Non-pigmented ciliary epithelial cell (primary cell): ENCODE data around the gene CATSPERB.

- RRBS = no CpG with 5 or more reads among the region's 2 CpGs
Observed at GRCh38 chr14:91732003-91732468, at the start of gene CATSPERB. Gene CATSPERB, minus strand, starts transcription at chr14:91732086.

DNA sequence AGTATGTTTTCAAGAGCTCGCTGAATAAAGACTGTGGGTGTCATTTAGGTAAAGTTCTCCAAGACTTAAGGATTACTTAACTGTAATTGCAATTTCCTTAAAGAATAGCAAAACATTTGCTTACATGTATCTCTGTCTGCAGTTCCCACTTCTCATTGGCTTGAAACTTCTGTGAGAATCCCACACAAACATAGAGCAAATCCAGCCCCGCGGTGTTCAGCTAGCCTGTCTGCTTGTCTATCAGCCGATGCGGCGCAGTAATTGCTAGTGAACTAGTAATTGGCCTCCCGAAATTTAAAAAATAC lies 955 bp downstream of the FBLN5 start:
- RRBS = no CpG with 5 or more reads among the region's 7 CpGs

DNA sequence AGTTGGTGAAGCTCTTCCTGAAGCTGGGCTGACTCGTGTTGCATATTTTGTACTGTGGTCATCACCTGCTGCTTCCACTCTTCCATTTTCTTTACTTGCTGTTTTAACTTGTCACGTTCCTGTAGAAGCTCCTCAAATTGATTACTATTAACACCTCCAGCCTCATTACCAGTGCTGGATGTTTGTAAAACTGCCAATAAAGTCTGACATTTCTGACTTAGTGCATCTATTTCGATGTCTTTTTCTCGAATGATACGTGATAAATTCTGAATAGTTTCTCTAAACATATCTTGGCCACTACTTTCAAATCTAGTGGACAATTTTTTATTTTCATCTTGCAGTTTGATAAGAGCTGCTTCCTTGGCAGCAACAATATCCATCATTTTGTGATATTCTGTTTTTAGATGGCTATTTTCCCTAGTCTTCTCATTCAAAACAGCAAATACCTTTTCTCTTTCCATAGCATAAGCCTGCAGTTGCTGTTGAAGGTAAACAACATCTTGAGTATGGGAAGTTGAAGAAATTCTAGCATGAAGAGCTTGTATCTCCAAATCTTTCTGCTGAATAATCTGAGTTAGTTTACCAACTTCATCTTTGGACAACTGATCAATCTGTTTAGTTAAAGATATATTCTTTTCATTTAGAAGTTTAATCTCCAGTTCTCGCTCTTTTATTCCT lies 35.5 kb downstream of the TRIP11 start:
- RRBS = no CpG with 5 or more reads among the region's 6 CpGs

- RRBS = 4% methylated on average over 4 of the region's 26 CpGs
Observed at GRCh38 chr14:92254668-92255309, 68.2 kb upstream of the SLC24A4 start.

DNA sequence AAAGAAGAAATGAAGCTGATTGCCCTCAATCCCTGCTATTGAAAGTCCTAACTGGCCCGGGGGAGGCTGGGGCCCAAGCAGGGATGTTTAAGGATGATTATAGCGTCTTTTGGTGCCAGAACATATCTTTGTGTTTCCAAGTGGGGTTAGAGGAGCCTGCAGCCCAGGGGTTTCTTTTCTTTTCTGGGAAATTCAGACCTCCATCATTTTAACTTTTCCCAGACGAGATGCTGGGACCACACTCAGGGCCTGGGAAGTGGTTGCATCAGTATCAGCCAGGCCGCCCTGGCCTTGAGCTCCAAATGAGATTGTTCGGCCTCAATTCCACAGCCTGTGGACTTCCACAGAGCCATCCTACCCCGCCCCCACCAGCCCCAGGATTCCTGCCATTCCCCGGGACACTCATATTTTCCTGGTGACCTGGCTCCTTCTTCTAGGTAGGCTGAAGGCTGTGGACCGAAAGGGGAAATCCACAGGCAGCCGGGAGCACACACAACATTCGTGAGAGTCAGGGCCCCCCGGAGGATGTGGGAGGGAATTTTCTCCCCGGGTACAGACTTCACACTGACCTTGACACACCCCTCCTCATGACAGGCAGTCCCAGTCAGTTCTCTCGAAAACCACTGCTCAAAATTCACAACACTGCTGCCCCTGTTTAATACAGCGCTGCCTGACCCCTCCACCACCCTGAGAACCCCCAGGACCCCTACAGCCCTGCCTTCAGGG lies 39.8 kb downstream of the RIN3 start:
- RRBS = 3% methylated on average over 4 of the region's 14 CpGs

DNA sequence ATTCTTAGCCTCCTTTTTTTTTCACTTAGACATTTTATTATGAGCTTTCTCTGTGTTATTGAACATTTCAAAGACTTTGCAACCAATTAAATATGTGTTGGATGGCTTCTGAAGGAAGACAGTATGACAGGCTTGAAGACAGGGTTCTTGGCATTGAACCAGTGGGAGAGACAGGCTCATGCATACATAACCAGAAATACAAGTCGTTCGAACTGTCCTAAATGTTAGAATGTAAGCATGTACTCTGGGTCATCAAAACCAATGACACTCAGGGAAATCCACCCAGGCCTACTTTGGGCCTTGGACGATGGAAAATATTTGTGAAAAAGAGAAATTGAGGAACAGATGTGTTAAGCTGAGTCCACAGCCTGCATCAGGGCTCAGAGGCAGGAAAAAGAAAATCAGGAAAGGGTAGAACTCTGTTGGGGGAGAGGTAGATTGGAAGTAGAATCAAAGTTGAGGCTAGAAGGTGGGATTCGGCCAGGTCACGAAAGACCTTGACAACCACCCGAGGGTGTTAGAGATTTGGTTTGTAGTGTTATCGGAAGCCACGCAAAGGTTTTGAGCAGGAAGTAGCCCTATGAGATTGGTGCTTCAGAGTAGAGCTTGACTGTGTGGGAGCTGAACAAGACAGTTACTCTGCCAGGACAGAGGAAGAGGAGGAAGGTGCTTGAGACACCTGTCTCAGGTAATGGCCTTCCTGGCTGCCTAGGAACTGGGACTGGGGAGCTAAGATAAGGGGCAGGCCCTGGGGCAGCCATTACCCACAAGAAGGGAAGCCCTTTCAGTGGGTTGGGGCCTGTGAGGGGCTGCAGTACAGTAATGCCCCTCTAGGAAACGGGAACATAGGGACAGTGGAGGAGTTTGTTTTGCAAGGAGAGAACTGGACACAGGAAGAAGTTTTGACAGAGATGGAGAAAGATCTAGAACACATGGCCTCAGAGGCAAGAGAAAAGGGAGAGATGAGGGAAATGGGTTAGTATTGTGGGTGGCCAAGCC lies 73.3 kb downstream of the RIN3 start:
- RRBS = no CpG with 5 or more reads among the region's 9 CpGs

DNA sequence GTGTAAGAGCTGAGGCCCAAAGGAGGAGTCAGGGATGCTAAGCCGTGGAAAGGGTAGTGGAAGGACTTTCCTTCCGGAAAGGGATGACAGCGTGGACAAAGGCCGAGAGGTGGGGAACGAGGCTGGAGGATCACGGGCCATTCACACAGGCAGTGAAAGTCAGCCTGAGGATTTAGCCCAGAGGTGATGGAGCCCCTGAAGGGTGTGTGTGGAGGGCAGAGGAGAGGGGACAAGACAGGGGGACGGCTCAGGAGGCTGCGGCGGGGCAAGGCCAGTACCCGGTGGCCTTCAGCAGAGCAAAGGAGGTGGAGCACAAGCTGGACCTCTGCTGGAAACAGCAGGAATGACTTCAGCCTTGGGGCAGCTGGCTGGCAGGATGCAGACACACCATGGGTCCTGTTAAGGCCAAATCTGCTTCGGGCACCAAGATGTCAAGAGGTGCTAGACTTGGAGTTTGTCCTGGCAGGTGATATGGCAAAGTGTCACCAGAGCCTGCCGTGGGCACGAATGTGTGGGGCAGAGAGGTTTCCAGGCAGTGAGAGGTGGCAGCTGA lies 92.2 kb downstream of the LGMN start:
- RRBS = no CpG with 5 or more reads among the region's 13 CpGs

DNA sequence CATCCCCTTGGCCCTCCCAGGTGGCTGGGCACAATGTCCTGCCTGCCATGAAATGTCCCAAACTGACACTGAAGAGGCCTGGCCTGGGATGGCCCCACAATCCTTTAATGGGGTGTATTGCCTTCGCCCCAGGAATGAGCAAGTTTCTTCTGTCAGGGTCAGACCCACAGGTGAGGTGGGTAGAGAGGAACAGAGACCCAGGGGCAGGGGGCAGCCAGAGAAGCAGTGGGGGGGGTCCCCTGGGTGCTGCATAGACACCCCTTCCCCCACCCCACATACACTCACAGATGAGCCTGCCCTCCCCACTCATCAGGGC lies 55.9 kb downstream of the LGMN start:
- RRBS = no CpG with 5 or more reads among the region's 1 CpG

- RRBS = no CpG with 5 or more reads among the region's 1 CpG
Observed at GRCh38 chr14:92692932-92693296, 55.5 kb downstream of the LGMN start.

DNA sequence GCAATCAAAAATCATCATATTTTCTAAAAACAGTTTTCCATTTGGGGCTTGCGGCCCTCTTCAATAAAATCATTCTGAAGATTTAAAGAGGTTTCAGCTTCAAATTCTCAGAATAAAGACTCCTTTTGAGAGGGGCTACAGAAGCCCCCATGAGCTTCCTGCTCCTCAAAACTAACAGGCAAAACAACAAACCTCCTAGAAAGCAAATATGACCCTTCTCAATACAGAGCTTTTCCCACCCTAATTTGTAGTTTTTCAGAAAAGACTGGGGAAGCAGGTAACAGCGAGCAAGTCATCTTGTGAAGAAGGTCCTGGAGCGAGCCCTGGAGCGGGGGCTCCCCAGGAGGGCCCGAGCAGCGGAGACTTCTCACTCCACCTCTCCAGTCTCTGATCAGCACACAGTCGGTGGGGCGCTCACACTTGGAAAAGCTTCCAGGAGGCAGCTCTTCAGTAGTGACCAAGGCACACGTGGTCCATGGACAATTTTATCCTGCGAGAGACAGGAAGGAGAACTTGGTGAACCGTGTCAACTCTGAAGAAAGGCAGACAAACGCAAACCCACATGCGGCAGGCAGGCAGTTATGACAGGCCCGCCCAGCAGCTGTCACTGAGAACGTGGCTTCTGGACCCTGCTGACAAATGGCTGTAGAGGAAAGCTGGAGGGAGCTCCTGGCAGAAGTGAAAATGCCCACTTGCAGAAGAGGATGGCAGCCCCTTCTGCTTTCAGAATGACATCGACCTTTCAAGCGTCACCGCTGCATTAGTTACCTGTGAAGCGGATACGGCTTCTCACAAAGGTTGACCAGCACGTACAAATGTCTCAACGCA lies 44.3 kb downstream of the LGMN start:
- RRBS = no CpG with 5 or more reads among the region's 22 CpGs

DNA sequence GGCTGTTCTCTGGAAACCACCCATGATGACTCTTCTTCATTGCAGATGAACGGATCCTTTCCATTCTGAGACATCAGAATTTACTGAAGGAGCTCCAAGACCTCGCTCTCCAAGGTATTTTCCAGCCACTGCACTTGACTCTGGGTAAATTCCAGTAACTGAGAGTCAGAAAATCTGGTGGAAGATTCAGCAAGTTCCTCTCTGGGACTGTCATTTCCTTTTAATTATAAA lies 4.5 kb downstream of the CHGA start:
- RRBS = no CpG with 5 or more reads among the region's 2 CpGs

GRCh38 chr14:93025041-93025514 lies 90.6 kb downstream of the ITPK1 start:
- RRBS = 84% methylated on average over 4 of the region's 10 CpGs

GRCh38 chr14:93032536-93033030 lies 83.1 kb downstream of the ITPK1 start:
- RRBS = no CpG with 5 or more reads among the region's 9 CpGs

DNA sequence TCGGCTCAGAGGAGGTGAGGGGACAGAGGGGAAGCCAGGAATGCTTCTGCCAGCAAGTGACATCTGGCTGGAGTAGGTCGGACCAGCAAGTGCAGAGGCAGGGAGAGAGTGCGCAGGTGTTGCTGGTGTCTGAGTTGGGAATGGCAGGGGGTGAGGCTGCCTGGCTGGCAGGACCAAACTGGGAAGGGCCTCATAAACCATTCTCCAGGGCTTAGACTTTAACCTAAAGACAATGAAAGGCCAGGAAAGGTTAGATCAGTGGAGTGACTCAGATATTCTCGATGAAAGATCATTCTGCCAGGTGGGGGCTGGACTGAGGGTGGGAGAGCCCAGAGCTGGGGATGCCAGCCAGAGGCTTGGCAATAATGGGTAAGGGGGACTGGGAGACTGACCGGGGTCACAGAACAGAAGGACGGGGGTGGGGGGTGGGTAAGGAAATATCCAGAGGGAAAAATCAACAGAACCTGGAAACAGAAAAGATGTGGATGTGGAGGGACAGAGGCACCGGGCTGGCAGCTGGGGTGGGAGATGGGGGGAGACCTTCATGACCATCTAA lies 66.3 kb downstream of the ITPK1 start:
- RRBS = 60% methylated on average over 2 of the region's 7 CpGs

DNA sequence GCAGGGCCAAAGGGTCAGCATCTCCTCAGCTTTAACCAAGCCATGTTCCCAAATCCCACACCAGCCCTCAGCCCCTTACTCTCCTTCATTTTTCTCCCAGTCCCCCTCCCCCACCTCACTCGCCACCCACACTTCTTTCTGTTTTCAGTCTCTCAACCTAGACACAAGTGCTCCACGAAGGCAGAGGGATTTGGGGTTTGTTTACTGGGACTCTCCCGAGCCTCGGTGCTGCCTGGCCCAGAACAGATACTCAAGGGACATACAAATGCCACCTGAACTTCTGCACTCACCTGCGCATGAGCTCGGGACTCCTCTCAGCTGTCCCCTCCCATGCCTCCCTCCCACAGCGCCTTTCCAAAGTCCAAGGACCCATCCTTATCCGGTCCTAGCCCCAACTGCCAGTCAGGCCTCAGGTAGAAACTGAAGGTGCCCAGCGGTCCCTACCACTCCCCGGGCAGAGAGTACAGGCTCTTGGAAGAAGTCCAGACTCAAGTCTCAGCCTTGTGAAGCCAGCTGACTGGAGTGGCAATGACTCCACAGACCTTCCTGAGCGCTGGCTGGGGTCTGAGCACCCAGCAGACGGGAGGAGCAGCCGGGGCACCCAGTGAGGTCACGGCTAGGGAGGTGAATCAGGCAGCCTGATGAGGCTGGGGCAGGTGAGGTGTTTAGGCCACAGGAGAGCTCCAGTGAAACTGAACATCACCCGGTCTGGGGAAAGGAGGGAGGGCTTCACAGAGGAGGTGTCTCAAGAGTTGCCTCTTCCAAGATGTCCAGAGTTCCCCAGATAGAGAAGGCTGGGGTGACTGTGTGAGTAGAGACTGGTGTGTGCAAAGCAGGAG lies 60.2 kb downstream of the ITPK1 start:
- RRBS = 89% methylated on average over 6 of the region's 15 CpGs

DNA sequence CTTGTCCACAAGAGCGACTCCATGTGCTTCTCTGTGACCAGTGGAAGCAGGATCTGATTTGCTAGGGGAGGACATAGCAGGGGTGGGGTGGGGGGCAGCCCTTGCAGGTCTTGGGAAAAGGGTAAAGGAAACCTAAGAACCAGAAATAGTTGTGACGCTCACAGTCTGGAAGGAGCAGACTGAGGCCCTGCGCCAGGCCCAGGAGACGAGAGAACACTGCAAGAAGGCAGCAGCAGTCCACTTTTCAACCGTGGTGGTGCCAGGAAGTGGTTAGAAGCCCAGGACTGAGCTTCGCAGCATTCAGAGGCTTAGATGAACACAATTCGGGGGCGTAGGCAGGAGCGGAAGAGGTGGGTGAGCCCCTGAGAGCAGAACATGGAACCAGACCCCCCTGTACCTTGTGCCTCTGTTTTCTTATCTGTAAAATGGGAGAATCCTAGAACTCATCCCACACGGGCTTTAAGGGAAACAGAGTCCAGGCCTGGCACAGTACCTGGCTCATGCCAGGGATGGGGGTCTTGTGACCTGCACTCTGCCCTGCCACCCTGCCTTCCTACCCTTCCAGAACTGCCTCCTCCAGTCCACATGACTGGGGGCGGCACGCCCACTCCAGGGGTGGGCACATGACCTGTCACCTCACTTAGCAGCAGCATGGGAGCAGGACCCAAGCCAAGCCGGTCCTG lies 33.5 kb downstream of the ITPK1 start:
- RRBS = no CpG with 5 or more reads among the region's 13 CpGs

DNA sequence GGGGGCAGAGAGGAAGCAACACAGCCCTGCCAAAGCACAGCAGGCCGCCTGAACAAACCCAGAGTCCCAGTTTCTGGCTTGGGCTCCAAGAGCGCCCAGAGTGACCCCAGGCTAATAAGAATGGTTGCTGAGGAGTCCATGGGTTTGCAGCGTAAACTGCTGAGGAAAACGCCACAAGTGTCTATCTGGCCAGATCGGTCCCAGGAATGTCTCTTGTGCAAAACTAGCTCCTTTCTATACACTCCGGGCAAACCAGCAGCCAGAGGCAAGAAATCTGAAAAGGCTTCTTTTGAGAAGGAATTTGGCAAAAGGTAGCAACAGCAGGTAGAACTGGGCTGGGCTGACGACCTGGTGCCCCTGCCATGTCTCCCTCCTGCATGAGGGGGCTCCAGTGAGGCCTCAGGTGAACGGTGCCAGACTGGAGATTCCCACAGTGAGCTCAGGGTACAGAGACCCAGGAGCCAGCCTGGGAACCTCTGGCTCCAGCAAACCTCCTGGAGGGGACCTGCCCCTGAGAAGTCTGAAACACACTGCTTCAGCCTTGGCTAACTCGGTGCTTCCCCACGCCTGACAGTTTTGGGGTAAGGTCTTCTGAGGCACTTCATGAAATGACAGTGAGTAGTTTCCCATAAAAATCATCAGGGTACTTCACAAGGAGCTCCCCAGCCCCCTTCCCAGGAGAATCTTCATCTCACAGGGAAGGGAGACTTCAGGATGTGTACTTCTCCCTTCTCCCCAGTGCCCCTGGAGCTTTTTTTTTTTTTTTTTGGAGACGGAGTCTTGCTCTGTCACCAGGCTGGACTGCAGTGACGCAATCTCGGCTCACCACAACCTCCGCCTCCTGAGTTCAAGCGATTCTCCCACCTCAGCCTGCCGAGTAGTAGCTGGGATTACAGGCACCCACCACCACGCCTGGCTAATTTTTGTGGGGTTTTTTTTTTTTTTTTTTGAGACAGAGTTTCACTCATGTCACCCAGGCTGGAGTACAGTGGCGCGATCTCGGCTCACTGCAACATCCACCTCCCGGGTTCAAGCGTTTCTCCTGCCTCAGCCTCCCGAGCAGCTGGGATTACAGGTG lies 10.6 kb downstream of the ITPK1 start:
- RRBS = no CpG with 5 or more reads among the region's 23 CpGs

DNA sequence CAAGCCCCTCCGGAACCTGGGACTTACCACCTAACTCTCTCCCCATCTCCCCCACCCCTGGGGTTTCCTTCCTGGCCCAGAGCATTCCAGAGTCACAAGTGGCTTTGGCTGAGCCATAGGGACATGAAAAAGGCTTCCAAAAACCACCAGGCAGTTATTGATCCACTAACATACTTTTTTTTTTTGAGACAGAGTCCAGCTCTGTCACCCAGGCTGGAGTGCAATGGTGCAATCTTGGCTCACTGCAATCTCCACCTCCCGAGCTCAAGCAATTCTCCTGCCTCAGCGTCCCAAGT lies 9.0 kb downstream of the ITPK1 start:
- RRBS = 96% methylated on average over 1 of the region's 3 CpGs

DNA sequence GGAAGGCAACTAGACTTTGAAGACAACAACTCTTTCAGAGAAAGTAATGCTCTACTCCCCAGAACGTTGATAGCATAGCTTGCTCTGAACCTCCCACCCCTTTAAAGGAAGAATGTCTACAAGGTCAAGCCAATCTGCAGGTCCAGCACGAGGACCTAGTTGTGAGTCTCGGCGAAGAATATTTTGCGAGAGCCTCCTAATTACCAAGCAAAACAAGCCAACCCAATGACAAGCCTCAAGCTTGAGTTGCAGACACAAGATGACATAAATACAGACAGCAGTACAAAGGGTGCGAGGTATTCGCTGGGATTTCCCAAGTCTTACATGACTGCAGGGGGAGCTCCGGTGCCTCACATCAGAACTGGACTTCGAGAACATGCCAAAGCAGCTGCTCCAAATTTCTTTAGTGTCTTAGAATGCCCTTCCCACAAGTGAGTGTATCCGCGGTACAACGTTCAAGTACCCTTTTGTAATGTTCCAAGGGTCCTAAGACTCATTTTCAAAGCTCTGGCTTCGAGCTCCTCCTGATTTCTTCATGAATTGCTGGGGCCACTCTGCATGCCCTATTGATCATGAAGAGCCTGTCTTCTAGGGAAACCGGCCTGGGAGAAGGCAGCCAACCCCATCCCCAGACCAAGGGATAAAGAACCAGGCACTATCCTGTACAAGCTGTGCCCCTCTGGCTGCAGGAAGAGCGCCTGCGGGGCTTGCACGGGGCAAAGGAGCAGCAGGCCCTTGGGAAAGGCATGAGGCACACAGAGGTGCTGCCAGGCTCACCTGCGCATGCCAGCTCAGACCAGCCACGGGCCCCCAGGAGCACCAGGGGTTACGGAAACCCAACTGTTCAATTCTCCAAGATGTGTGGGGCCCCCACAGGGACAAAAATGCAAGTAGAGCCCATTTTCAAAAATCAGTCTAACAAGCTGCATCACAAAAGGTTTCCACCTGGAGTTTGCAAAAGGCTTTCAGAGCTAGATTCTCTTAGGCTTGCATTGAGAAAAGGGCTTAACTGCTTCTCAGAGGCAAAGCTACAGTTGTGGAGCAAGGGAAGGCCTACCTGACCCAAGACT lies 2.2 kb downstream of the ITPK1 start:
- RRBS = no CpG with 5 or more reads among the region's 20 CpGs

GRCh38 chr14:93286288-93286824 lies 46.5 kb downstream of the BTBD7 start:
- RRBS = no CpG with 5 or more reads among the region's 4 CpGs